Skeletal muscle cell (primary cell): ENCODE measurements around the gene PDCD2.

GRCh38 chr6:170291137-170291331, 156 bp upstream of the DLL1 start:
- RRBS, result 0% methylated on average over 4 of the region's 16 CpGs

DNA sequence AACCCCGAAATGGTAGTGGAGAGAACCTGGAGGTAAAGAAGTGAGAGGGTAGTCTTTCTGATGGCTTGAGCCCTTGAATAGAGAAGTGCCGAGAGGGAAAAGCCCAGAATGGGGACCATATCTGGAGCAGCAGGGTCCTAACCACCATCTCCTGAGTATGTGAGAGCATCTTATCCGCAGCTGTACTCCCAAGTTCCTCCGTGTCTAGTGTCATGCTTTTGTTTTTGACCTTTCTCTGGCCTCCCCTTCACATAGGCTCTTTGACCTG, 1.2 kb downstream of the FAM120B start:
- RRBS, result no CpG with 5 or more reads among the region's 4 CpGs

GRCh38 chr6:170318106-170318922, 11.8 kb downstream of the FAM120B start:
- RRBS, result no CpG with 5 or more reads among the region's 10 CpGs

DNA sequence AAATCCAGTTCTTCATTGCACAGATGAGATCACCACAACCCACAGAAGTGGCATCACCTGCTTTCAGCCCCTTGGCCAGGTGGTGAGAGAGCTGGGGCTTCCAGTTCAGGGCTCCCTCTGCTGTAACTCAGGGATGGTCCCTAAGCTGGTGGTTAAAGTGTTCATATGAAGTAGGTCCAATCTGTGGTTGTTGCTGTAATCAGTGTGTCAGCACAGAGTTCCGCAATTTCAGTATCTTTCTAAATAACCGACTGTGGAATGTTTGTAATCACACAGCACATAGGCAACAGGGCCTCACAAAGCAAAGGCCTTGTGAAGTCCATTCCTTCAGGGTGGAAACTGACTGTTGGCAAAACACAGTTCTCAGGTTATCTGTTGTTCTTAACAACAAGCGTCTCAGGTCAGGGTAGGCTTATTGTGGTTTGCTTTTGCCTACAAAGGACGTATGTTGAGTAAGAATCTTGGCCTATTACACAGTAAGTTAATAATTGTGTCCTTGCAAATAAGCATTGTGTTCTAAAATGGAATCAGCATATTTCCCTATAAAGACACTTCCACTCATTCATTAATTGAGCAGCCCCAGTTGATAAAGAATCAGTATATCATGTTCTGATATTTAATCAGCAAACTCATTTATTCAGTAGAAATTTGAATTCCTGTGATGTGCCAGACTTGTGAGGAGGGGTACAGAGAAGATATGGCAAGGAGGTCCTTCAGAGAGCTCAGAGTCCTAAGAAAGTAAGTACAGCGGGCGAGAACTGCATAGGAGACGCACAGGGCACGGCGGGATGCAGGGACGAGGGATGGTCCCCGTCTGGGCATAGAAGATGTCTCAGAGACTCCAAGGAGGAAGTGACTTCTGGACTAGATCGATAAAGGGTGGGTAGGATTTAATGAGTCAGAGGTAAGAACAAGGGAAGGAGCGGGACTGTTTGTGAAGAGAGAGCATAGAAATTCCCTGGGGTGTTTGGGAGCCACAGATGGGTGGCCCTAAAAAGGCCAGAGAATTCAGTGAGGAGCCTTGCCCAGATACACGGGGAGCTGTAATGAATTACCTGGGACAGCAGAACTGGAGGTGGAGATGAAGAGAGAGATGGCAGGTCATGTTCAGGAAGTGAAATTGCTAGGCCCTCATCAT, 68.8 kb downstream of the FAM120B start:
- RRBS, result no CpG with 5 or more reads among the region's 14 CpGs

GRCh38 chr6:170583885-170584986, at the start of gene PDCD2:
Gene PDCD2, minus strand, starts transcription at chr6:170584637.
- RRBS, result under 1% methylated on average over 54 of the region's 94 CpGs